Fibroblast of villous mesenchyme (primary cell): ENCODE results near the genes ZXDB, ZXDA and MSN.

- CAGE, long polyA plus RNA, result no peak
These were observed 8.9 kb downstream of the RRAGB start for GRCh38 chrX:55726317-55727060.

DNA sequence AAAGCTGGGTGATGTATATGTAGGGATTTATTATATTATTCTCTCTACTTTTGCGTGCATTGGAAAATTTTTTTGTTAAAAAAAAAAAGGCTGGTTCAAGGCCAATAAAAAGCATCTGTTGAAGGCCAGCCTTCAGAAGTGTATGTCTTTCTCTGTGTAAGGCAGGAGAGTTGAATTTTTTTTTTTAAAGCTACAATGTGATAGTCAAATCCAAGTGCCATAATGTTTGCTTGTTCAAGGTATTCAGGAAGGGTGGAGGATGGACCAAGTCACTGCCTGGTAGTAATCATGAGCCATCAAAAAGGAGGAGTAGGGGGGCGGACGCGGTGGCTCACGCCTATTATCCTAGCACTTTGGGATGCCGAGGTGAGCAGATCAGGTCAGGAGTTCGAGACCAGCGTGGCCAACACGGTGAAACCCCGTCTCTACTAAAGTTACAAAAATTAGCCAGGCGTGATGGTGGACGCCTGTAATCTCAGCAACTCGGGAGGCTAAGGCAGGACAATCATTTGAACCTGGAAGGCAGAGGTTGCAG is 943 bp downstream of the NBDY start:
- CAGE, long polyA plus RNA, result no peak

DNA sequence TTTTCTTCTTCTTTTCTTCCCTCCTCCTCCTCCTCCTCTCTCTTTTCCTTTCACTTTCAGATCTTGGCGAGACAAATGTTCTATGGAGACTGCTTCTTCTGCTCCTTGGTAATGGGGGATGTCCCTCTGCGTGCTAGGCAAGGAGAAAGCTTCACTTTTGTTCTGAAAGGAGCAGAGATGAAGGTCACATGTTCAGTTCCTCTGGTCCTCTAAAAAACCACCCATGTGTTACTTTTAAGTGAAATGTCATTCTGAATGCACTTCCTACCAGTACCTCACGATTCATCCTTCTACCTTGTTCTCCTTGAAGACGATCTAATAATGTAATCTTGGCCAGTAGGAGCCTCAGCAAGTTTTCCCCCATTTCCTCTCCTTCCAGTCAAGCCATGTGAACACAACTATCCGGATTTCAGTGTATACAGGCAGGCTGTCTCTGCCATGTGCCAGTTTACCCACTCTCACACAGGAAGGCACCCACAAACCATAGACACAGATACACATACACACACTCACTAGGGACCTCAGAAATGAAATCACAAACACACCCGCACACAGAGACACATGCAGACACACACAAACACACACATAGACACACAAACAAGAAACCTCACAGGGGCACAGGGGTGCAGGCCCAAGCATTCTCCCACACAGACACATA is 33.4 kb downstream of the NBDY start:
- CAGE, long polyA plus RNA, result no peak

DNA sequence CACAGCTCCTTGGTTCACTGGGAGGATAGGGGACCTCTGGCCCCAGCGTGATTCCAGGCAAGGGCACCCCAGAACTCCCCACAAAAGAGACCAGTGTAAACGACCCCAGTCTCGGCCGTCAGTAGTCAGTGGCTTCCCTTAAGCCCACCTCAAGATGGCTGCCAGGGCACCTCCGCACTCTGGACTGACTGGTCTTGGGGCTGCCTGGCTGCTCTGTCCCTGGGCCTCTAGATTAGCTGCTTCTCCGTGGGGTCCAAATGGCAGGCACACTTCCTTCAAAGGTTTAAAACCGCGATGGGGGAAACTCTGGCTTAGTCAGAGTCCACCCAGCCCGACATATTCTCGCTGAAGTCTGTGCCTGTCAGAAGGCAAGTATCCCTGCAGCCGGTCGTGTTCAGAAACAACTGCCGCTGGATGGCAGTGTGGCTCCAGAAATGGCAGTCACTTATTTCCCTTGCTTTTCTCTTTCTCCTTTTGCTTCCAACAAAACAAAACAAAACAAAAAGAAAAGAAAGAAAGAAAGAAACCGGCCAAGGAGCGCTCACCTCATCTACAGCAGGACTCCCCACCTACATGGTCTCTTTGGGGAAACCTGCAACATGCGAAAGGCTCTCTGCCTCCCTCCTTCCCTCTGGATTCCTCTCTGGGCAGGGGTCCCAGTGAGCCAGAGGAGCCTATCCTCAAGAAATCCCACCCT is 74.4 kb downstream of the NBDY start:
- CAGE, long polyA plus RNA, result no peak

- CAGE, long polyA plus RNA, result no peak
These were observed at the start of gene ZXDB for GRCh38 chrX:57591579-57592070. Gene ZXDB (plus strand): TSS chrX:57592011.

DNA sequence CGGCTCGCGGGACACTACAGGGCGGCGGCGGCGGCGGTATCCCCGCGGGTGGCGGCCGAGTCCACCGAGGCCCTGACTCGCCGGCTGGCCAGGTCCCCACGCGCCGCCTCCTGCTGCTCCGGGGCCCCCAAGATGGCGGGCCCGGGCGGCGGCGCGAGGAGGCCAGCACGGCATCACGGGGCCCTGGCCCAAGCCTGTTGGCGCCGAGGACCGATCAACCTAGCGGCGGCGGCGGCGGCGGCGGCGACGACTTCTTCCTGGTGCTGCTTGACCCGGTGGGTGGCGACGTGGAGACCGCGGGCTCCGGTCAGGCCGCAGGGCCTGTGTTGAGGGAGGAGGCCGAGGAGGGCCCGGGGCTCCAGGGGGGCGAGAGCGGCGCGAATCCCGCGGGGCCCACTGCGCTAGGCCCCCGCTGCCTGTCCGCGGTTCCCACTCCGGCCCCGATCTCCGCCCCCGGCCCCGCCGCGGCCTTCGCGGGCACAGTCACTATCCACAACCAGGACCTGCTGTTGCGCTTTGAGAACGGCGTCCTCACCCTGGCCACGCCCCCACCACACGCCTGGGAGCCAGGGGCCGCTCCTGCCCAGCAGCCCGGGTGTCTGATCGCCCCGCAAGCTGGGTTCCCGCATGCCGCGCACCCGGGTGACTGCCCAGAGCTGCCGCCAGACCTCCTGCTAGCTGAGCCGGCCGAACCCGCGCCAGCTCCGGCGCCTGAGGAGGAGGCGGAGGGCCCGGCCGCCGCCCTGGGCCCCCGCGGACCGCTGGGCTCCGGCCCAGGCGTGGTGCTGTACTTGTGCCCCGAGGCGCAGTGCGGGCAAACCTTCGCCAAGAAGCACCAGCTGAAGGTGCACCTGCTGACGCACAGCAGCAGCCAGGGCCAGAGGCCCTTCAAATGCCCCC is 510 bp downstream of the ZXDB start:
- CAGE, long polyA plus RNA, result no peak

GRCh38 chrX:57909429-57910600 is at the start of gene ZXDA:
Gene ZXDA (minus strand): TSS chrX:57910458.
- CAGE, long polyA plus RNA, result no peak

DNA sequence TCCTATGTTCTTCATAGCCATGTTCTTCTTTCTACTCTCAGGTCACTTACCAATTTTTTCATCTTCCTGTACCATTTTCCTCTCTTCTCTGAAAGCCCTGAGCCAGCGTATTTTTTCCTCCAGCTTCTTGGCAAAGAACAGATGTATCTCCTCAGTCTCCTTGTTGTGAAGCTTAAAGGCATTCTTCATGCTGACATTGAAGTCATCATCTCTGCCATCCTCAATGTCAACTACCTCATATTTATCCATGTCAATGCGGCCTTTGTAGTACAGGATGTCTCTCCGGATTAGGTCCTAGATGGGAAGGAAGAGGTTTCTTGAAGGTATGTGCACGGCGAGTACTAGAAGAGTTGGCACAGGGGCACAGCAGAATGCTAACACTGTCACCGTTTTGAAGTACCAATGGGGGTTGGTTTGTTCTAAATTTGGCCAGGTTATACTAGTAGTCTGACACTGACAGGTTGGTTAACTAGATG is 129.5 kb downstream of the ARHGEF9 start:
- CAGE, long polyA plus RNA, result no peak

- CAGE, long polyA plus RNA, result no peak
These were observed 38.8 kb downstream of the ARHGEF9 start for GRCh38 chrX:63746060-63746767.

DNA sequence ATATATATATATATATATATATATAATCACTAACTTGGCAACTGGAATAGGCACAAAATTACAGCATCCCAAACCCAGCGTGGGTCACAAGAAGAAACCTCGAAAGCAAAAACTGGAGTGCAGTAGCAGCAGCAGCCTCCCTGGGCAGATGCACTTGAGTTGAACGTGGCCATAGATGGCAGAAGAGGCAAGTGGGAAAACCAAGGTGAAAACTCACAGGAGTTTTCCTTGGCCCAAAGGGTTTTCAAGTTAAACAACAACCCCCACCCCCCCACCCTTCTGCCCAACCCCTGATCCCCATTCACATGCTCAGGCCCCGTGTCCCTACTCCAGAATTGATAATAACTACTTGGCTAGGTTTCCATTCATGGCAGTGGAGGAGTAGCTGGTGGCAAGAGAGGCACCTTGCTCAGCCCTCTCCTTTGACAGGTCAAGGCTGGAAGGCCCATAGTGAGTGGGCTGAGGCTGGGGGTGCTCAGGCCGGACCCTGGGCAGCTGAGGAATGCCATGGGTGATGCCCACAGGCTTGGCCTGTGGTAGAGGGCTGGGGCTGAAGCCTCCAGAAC is 15.9 kb downstream of the AMER1 start:
- CAGE, long polyA plus RNA, result no peak

GRCh38 chrX:65406370-65406886 is 128.2 kb downstream of the LAS1L start:
- CAGE, long polyA plus RNA, result no peak

DNA sequence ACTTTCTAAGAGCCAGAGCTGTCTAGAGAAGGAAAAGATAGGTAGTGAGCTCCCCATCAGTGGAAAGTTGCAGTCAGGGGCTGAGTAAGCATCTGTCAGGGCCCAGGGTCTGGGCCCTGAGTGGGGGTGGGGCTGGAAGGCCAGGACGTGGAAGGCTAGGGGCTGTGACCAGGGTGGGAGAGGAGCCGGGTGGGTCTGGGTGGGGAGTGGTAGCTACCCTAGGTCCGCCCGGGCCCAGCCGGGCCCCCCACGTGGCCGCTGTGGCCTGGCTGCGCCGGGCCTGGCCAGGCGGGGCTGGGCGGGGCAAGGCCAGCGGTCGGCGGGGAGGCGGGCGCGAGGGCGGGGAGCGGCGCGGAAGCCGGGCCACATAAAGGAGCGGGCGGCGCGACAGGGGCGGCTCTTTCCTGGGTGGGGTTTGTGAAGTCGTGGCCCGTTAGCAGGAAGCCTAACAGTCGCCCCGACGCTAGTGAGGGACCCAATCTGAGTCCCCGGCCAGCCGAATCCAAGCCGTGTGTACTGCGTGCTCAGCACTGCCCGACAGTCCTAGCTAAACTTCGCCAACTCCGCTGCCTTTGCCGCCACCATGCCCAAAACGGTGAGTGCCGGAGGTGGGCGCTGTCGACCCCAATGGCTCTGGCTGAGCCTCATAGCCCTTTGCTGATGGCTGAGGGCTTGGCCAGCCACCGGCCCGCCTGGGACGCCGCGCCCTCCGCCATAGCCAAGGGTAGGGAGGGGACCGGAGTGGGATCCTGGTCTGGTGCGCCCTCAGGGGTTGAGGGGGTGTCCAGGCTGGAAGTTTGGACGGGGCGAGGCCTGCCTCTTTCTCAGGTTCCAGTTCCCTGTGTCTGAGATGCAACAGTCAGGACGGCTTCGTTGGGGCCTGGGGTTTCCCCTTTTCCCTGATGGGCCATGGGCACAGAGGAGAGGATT is at the start of gene MSN:
TSS of gene MSN (plus strand) at position 396 of the 930 bp plus-strand sequence.
- CAGE, long polyA plus RNA, result start-site peak on the plus strand centred at position 396 of the sequence, 9 bp wide, 372 and 479 reads in 2 replicates; start-site peak on the plus strand centred at position 473 of the sequence, 15 bp wide, 60 and 108 reads in 2 replicates

DNA sequence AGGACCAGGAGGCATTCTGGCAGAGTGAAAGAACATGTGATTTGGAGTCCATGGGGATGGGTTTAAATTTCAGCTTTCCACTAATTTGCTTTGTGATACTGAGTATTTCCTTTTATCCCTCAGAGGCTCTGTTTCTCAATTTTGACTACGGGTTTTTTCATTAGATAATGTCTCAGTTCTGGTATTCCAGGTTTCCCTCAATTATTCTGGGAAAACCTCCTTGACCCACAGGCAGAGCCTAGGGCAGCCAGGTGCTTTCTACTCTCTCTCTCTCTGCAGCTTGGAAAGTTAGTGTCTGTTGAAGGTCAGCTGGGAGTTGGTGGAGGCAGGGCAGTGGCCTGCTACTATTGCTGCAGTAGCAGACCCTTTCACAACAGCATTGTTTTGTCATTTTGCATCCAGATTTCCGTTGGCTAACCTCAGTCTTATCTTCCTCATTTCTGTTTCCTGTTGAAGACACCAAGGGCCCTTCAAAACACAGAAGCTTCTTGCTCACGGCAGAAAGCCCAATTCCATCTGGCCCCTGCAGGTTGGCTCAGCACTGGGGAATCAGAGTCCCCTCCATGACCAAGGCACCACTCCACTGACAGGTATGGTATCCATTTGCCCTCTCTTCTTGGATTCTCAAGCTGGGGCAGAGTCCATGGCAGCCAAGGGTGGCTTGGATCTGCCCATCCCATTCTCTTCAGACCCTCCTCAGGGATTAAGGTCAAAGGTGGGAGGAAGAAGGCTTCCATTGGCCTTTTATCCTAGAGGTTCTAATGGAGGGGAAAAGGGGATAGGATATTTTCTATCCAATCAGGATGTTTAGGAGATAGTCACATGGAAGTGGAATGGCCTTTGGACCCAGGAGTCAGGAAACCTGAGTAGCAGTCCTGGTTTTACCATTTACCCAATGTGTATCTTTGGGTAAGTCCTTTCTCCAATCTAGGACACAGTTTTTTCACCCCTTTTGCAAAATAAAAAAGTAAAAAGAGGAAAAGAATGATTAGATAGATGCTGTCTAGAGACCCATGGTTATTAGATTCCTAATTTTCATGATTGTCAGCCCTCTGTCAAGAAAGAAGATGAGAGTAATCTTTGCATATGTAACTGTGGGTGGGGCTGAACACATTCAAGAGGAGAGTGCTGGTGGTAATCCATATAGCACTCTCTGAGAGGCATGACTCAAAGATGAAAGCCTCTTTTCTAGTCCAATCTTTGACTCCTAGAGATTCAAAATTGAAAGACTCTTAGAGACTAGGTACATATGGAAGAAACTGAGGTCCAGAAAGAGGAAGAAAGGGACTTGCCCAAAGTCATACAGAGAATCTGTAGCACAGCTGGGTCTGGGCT is 24.5 kb downstream of the VSIG4 start:
- CAGE, long polyA plus RNA, result no peak

DNA sequence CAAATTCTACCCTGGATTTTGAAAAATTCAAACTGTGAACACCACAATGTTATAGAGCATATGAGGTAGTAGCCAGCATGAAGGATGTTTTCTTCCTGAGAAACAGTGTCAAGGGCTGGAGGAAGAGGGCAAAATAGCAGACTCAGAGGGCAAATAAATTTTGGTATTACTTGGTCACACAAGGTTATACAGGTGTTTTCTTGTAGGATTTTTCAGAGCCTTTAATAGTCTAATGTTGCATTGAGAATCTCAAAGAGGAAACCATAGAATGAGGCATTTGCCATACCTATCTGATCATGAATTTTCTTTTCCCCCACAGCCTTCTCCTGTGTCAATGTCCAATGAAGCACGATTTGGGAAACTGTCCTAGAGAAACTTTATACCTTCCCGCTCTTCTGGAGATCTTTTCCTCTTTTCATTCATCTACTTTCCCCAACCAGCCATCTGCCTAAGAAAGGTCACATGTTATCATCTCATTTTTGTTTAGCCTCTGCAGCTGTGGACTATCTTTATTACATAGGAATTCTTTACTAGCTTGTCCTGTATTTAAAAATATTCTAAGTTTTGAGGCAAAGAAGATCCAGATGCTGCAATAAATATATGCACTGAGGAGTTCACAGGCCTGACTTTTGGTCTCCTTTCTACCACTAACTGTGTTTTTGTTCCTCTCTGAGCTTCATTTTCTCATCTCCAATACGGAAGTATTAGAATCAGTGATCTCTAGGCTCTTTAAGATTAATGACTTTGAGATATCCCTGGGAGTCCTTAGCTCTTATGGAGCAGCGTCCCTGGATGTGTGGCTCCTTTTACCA is 19.9 kb downstream of the VSIG4 start:
- CAGE, long polyA plus RNA, result no peak

DNA sequence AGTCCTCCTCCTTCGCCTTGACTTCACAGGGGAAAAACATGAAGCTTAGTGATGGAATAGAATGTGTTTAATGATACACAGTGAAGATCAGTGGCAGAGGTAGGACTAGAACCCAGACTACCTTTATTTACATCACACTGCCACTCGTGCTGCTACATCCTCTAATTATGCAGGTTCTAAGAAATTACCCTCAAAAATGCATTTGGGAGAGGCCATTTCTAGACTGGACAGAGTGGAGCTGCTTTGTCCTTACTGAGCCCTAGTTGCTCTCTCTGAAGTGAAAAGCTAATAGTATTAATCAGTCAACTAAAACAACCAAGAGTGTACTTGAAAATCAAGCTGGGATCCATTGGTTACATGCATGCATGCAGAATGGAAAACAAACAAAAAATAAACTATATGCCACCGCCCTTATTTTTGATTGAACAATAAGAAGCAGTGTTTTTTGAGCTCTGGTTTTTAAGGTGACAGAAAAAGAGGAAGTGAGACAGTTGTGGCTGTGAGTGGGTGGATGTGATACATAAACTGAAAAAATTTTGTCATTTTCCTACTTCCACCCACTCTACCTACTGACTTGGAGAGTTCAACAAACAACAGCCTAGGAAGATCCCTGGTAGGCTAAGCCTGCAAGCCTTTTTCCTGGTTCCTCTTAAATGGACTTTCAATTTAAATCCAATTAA is 6.8 kb upstream of the VSIG4 start:
- CAGE, long polyA plus RNA, result no peak

DNA sequence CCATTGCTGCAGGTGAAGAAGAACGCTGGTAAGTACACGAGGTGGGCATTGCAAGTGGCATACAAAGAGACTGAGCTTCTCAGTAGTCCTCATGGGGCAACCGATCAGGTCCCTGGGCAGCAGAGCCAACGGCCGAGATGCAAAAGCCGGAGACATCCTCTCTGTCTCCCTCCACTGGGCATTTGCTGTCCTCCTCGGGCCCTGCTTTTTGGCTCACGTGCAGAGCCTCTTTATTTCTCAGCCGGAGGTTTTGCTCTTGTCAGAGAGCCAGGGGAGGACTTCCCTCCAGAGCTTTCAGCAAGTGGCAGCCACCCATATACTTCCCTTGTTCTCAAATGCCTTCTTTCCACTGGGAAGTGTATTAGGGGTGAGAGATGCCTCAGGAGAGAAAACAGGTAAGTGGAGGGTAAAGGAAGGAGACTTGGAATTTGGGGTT is 18.1 kb downstream of the STARD8 start:
- CAGE, long polyA plus RNA, result no peak

- CAGE, long polyA plus RNA, result no peak
These were observed 45.9 kb downstream of the STARD8 start for GRCh38 chrX:68693294-68693826.

DNA sequence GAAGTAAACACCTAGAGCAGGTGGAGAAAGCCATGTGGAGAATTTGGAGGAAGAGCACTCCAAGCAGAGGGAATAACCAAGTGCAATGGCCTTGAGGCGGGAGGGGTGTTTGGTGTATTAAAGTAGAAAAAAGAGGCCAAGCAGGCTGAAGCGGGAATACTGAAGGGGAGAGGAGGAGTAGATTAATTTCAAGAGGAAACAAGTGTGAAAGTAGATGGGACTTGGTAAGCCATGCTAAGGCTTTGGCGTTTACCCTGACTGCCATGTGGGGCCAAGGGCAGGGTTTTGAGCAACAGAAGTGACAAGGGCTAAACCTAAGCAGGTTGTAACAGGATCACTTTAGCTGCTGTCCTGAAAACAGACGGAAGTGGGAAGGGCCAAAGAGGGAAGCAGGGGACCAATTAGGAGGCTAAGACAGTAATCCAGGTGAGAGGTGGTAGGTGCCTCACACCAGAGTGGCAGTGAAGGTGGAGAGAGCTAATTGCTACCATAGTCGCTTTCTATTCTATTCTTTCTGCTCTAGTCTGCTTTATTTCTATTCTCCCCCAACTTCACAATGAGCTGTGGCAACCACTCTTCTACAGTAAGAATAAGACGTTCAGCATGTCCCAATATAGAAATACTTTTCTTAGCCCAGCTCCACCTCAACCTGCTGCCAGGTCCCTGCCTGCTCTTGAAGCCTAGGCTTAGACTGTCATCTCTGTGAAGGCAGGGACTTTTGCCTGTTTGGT is 166.5 kb downstream of the PJA1 start:
- CAGE, long polyA plus RNA, result no peak

DNA sequence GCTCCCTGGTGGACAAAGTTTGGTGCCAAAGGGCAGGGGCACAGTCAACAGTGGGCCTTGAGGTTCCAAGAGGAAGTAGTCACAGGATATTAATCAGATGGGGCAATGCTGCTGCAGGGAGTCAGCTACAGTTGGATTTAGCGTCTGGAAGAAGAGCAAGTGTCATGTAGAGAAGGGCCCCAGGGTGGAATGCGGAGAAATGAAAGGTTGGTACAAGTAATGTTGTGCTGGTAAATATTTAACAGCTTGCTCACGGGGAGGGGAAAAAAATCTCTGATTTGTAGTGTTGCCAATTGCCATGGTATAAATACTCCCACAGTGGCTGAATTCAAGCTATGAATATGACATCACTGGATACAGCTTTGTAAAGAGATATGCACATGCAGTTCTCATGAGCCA is 139.3 kb downstream of the PJA1 start:
- CAGE, long polyA plus RNA, result no peak

DNA sequence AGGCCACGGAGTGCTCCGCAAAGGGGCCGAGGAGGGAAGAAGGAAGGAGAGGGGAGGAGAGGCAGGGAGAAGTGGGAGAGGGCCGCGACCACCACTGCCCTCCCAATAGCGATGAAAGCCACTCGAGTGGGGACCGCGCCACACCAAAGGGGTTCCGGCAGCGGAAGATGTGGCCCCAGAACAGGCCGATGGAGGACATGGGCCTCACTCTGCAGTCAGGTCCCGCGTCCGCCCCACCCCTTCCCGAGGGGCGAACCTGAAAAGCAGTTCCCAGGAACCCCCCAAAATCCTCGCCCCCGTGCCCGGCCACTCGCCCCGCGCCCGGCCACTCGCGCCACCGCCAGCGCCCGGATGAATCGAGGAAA is 283 bp downstream of the PJA1 start:
- CAGE, long polyA plus RNA, result no peak